GM06990 (cell line): ENCODE data around the gene TMEM174.

DNA sequence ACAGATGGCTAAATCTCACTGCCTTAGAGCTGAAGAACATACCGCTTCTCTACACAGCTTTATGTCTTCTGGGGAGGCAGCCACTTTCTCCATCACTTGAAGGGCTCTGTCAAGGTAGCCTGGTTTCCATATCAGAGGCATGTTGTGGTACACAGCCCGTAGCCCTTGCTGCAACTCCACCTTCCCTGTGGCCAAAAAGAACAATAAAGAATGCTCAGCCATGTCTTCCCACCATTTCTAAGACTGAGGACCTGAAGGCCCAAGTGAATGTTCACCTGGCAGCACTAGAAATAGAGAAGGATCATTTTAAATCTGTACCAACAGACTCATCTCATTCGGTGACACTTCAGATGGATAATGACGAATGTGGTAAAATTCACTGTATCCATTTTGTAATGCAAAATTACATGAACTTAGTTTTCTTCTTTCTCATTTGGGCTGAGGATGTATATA is 94.0 kb downstream of the MRPS27 start:
- RRBS, result no CpG with 5 or more reads among the region's 4 CpGs

GRCh38 chr5:72618837-72619170 is 111.6 kb upstream of the ZNF366 start:
- RRBS, result no CpG with 5 or more reads among the region's 1 CpG

DNA sequence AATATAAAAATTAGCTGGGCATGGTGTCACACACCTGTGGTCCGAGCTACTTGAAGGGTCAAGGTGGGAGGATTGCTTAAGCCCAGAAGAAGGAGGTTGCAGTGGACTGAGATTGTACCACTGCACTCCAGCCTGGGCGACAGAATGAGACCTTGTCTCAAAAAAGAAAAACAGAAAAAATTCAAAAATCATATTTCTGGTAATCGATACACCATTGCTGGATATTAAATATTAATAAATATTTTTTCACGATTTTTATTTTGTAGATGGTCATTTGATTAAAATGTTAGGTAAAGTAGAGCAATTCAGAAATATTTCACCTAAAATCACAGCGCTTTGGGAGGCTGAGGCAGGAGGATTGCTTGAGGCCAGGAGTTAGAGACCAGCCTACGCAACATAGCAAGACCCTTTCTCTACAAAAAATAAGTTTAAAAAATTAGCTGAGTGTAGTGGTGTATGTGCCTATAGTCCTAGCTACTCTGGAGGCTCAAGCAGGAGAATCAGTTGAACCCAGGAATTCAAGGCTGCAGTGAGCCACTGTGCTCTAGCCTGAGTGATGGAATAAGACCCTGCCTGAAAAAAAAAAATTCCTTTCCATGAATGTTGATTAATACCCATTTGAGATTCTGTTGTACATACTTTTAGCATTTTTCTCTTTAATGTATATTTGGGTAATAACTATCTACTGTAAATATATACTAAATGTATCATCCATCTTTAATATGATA is 50.3 kb downstream of the TNPO1 start:
- RRBS, result no CpG with 5 or more reads among the region's 6 CpGs

DNA sequence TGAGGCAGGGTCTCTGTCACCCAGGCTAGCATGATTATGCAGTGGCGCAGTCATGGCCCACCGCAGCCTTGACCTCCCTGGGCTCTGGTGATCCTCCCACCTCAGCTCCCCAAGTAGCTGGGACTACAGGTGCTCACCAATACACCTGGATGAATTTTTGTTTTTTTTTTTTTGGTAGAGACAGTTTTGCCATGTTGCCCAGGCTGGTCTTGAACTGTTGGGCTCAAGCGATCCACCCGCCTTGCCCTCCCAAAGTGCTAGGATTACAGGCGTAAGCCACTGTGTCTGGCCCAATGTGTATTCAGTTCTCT is 67.3 kb downstream of the TNPO1 start:
- RRBS, result no CpG with 5 or more reads among the region's 5 CpGs

- RRBS, result no CpG with 5 or more reads among the region's 10 CpGs
These were observed 46.8 kb upstream of the FCHO2 start for GRCh38 chr5:72908606-72909893.

- RRBS, result no CpG with 5 or more reads among the region's 2 CpGs
These were observed 4.4 kb upstream of the TMEM171 start for GRCh38 chr5:73115947-73116351.

GRCh38 chr5:73172824-73173316 is at the start of gene TMEM174:
Gene TMEM174 (plus strand): TSS chr5:73173193.
- RRBS, result no CpG with 5 or more reads among the region's 3 CpGs

GRCh38 chr5:73498618-73499173 is 454 bp downstream of the BTF3 start:
- RRBS, result 6% methylated on average over 4 of the region's 32 CpGs

GRCh38 chr5:73513963-73514308 is 15.7 kb downstream of the BTF3 start:
- RRBS, result no CpG with 5 or more reads among the region's 3 CpGs

DNA sequence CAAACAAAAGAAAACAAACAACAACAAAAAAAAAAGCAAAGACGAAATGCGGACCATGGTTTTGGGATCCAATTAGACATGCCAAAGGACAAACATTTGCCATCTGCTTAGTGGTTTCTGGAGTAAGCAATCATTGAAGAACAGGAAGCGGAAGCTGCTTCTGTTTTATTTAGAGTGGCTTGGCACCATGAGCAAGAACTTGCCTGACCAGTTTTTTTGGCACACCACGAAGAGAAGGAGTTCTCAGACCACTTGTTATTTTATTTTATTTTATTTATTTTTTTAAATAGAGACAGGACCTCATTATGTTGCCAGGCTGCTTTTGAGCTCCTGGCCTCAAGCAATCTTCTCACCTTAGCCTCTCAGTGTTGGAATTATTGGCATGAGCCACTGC is 17.0 kb downstream of the BTF3 start:
- RRBS, result no CpG with 5 or more reads among the region's 4 CpGs

DNA sequence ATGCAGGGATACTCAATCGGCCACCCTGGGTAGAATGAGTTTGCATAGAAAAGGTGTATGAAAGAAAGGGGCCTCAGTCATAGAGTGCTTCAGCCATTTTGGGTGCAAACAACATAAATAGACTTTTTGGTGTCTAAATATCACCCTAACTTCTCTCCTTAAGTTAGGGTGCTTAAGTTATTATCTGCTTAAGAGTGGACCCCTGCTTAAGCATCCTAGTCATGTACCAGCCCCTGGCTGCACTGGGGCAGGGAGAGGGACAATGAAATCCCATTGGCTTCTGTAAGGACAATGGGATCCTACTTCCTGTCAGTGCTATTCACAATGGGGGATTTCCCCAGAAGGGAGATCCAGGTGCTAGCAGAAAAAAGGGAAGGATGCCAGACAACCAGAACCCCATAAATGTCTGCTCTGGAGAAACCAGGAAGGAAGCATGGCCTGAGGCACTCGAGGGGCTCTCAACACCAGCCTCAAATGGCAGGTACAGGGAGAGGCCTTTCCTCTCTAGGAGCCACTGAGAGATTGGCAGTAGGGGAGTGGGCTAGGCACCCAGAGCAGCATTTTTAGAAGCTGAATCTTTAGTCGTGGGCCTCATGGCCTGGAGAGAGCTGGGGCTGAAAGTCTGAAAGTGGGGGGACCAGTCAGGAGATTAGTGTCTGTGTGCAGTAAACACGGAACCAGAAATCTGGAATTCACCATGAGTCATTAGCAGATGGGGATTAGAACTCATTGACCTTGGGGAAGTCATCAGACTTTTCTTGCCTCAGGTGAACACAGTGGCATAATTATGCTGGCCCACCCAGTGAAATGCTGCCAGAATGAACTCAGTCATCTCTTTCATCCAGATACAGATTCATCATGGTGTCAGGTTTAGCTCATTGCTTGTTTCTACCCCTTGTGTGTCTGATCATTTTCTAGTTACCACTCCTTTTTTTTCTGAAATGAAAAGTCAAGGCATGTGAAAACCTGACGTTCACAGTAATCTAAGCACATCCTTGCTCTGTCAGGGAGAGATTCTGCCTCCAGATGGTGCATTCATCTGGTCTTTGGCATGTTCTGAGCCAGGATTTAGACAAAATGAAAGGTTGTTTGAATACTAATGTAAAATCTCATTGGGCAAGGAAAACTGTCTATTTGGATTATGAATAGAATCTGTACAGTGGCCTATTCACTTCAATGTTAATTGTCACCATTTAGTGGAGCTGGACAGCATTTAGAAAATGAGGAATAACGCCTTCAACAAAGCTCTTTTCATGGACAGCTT is 28.3 kb downstream of the ARHGEF28 start:
- RRBS, result no CpG with 5 or more reads among the region's 6 CpGs

- RRBS, result no CpG with 5 or more reads among the region's 4 CpGs
These were observed 495.0 kb downstream of the ENC1 start for GRCh38 chr5:74145612-74145811.

- RRBS, result no CpG with 5 or more reads among the region's 1 CpG
These were observed 221.9 kb downstream of the ENC1 start for GRCh38 chr5:74418676-74418951.

GRCh38 chr5:74707248-74707734 is 22.3 kb downstream of the HEXB start:
- RRBS, result no CpG with 5 or more reads among the region's 6 CpGs

DNA sequence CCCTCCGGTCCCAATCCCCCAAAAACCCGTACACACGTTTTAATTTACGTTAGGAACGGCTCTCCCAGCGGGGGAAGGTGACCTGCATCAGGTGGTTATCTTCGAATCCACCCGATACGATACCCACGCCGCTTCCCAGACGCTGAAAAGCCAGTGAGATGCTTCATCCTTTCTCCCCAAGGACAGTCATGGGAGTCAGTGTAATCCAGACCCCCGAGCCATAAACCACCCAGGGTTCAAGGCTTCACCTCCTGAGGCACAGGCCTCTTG is 958 bp downstream of the FAM169A start:
- RRBS, result no CpG with 5 or more reads among the region's 13 CpGs

DNA sequence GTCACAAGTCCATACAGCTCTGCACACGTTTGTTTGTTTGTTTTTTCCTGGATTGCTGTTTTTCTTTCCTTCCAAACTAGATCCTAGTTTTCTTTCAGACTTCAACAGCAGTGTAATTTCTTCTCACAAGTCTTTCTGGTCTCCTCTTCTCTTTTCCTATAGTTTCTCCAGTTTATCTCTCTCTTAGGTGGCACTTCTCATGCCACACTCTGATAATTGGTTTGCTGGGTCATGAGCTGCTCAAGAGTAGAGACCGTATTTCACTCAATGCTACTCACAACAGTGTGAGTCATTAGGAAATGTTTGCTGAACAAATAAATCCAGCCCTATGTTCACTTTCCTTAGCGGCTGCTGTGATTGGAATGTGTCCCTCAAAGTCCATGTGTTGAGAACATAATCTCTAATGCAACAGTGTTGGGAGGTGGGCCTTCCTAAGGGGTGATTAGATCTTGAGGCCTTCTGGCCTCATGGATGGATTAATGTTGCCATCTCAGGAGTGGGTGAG is 50.5 kb upstream of the FAM169A start:
- RRBS, result no CpG with 5 or more reads among the region's 3 CpGs

- RRBS, result no CpG with 5 or more reads among the region's 5 CpGs
These were observed 51.9 kb upstream of the FAM169A start for GRCh38 chr5:74917999-74918645.

GRCh38 chr5:74931490-74931743 is 65.2 kb upstream of the FAM169A start:
- RRBS, result no CpG with 5 or more reads among the region's 6 CpGs

GRCh38 chr5:74947965-74948579 is 81.9 kb upstream of the FAM169A start:
- RRBS, result no CpG with 5 or more reads among the region's 7 CpGs

- RRBS, result no CpG with 5 or more reads among the region's 5 CpGs
These were observed 28.5 kb downstream of the GCNT4 start for GRCh38 chr5:75023801-75024245.